Cerebellum (tissue), 5 donors: ENCODE data around the gene SHROOM3.

- PRO-cap, 3 experiments, result no peak in any of the 3 experiments
- RAMPAGE, long total RNA, result no peak
Measured at GRCh38 chr4:74158955-74159344, 1.0 kb downstream of the MTHFD2L start.

GRCh38 chr4:74161262-74161962 is 3.5 kb downstream of the MTHFD2L start:
- PRO-cap, 3 experiments, result no peak in any of the 3 experiments
- RAMPAGE, long total RNA, result no peak

GRCh38 chr4:74395075-74395281 is 30.0 kb downstream of the EREG start:
- PRO-cap, 3 experiments, result no peak in any of the 3 experiments
- RAMPAGE, long total RNA, result no peak

DNA sequence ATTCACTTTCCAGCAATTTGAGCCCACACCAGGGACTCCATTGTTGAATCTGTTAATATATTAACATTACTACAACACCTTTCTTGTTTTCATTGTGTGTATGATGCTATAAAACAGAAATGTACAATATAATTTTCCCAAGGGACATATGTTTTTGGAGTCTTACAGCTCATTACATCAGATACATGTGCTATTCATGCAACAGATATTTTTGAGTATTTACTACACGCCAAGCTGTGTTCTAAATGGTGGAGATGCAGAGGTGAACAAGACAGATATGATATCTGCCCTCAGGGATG is 87.3 kb downstream of the AREG start:
- PRO-cap, 3 experiments, result no peak in any of the 3 experiments
- RAMPAGE, long total RNA, result no peak

DNA sequence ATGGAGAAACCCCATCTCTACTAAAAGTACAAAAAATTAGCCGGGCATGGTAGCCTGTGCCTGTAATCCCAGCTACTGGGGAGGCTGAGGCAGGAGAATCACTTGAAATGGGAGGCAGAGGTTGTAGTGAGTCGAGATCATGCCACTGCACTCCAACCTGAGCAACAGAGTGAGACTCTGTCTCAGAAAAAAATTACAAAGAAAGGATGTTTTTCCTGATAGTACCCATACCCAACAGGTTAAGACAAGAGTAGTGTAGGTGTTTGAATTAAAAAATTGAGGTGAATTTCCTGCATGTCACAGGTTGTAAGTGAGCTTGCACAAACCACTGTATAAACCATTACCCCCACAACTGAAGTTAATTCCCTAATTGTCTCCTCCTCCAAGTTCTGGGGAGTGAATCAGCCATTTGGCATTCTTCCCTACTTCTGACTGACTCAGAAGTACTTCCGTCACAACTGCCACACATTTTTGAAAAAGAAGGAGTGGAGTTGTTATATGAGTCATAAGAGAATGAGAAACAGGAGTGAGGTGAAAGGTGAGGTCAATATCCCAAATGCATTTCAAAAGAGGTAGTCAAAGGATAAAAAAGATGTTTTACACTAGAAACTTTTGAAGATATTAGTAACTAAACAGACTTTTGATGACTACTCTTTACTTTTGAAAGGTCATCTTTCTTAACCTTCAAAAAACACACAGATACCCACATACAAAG is 134.6 kb downstream of the BTC start:
- PRO-cap, 3 experiments, result no peak in any of the 3 experiments
- RAMPAGE, long total RNA, result no peak

DNA sequence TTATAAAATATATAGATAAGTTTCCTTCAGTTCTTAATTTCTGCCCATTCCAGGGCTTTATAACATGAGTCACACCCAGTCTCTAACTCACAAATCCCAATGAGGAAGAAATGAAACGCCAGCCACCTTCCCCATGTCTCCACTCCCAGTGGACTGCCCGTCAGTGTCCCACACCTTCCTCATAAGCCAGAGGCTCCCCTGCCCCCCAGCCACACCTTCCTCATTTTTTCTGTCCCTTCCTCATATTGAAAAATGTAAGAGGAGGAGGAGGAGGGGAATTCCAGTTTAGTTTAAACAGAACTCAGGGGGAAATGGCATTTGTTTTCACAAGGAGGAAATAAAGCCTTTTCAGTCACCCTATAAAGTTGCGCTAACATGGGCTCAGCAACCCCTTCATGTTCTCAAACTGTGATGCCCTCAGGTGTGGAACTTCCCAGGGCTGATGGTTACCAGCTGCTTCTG is 97.8 kb downstream of the PARM1 start:
- PRO-cap, 3 experiments, result no peak in any of the 3 experiments
- RAMPAGE, long total RNA, result no peak

DNA sequence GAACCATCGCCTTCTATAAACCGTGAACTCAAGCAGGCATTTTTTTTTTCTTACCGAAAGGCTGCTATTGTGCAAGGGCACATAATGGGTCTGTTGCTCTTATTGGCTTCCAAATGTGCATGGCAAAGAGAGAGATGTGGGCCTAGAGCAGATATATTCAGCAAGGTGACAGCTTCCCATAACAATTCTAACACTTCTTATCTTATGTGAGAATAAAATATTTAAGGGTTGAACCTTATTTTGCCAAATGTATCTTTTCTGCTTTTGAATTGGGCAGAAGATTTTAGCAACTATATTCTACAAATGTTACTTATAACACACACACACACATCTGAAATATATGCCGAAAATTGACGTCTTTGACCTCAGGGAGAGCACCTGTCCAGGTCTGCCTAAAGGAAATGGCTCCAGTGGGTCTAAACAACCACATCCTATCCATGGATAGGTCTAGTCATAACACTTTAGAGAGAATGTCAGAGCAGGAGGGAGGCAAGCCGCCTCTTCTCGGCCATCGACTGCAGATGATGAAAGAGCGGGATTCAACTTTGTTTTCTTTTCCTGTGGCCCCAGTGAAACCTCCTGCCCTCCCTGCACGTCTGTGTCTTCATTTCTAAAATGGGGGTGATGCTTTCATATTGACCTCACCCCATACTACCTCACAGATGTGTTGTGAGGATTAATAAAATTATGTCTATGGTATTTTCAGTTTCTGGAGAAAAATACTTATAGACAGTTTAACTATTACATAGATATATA is 115.9 kb downstream of the PARM1 start:
- PRO-cap, 3 experiments, result no peak in any of the 3 experiments
- RAMPAGE, long total RNA, result no peak

- PRO-cap, 3 experiments, result no peak in any of the 3 experiments
- RAMPAGE, long total RNA, result no peak
Measured at GRCh38 chr4:75327557-75327983, 186.6 kb downstream of the RCHY1 start.

DNA sequence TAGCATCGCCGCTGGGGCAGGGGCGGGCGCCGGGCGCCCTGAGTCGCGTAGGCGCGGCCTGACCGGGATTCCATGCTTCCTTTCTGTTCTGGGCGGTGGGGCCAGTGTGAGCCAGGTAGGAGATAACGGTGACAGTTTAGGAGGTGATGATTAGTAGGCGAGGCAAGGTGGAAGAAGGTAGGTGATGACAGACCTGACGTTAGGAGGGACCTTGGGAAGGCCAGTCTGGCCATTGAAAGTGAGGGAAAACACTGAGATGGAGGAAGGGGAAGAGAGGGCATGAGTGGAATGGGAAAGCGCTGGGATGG is 457 bp upstream of the CDKL2 start:
- PRO-cap, 3 experiments, result no peak in any of the 3 experiments
- RAMPAGE, long total RNA, result no peak

DNA sequence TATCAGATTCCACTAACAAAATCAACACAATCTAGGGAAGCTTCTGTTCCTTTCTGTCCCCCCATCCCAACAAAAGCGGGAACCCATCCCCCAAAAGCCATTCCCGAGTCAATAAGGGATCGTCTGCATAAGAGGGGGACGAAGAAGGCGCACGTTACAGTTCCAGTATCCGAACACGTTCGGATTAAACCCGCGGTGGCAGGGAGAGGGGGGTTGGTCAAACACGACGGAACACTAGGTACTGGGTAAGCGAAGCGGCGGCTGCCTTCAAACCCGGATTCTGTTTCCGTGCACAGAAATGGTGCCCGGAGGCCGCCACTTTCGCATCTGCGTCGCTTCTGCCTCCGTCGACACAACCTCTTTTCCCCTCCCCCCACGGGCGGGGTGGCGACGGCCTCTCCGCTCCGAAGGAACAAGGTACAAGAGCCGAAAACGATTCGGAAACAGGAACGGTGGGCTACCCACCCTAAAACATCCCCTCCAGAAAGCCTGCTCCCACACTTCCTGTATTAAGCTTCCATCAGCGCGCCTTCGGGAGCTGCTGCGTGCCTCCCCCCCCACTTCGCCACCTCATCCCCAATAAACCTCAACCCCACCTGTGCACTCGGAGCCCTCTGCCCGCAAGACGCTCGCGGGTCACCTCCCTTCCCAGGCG is 736 bp downstream of the G3BP2 start:
- PRO-cap, 3 experiments, result peak in 2 of 3 experiments; most common plus-strand start position 385 of the sequence (in 1); most common minus-strand start position 329 of the sequence (in 1)
- RAMPAGE, long total RNA, result no peak

GRCh38 chr4:75725370-75725539 is 878 bp downstream of the USO1 start:
- PRO-cap, 3 experiments, result no peak in any of the 3 experiments
- RAMPAGE, long total RNA, result no peak

GRCh38 chr4:75886256-75886763 is 15.9 kb downstream of the PPEF2 start:
- PRO-cap, 3 experiments, result no peak in any of the 3 experiments
- RAMPAGE, long total RNA, result no peak

- PRO-cap, 3 experiments, result no peak in any of the 3 experiments
- RAMPAGE, long total RNA, result no peak
Measured at GRCh38 chr4:76434682-76435440, at the start of gene SHROOM3. SHROOM3 (plus strand) TSS chr4:76435229.

GRCh38 chr4:76453832-76454341 is 18.9 kb downstream of the SHROOM3 start:
- PRO-cap, 3 experiments, result no peak in any of the 3 experiments
- RAMPAGE, long total RNA, result no peak

DNA sequence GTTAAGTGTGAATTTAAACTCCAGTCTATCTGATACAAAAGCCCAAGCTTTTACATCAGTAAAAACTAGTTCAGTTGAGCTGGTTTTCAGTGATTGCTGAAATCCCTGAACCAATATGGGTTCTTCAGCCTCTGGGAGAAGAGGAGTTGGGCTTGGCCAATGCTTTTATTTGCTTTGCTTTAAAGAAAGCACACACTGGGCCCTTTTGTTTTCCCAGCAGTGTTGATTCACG is 136.1 kb downstream of the SHROOM3 start:
- PRO-cap, 3 experiments, result no peak in any of the 3 experiments
- RAMPAGE, long total RNA, result no peak

- PRO-cap, 3 experiments, result no peak in any of the 3 experiments
- RAMPAGE, long total RNA, result no peak
Measured at GRCh38 chr4:76662306-76663025, 227.4 kb downstream of the SHROOM3 start.

- PRO-cap, 3 experiments, result no peak in any of the 3 experiments
- RAMPAGE, long total RNA, result no peak
Measured at GRCh38 chr4:76663684-76664350, 228.8 kb downstream of the SHROOM3 start.

DNA sequence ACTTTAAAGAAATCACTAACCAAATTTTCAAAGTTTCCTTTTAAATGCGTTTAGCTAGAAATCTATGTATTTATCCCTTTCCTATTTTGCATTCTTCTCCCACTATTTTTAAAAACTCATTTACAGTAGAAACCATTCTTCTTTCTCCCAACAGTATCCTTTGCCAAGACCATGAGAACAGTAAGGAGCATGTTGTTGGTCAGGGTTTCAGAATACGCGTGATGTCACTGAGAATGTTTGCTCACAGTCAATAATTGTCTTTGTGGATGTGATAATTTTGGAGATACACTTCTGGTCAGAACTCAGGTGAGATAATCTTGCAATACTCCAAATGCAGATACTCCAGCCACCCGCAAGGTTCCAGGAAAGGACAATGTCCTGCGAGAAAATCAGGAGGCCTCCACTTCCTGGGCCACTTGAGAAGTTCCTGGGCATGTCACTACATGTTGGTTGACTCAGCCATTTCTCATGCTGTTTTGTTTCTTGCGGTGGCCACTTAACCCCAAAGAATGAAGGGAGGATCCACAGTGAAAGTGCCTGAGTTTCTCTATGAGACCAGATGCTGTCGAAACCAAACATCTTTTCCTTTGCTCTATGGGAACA is 116.2 kb downstream of the SOWAHB start:
- PRO-cap, 3 experiments, result no peak in any of the 3 experiments
- RAMPAGE, long total RNA, result no peak

DNA sequence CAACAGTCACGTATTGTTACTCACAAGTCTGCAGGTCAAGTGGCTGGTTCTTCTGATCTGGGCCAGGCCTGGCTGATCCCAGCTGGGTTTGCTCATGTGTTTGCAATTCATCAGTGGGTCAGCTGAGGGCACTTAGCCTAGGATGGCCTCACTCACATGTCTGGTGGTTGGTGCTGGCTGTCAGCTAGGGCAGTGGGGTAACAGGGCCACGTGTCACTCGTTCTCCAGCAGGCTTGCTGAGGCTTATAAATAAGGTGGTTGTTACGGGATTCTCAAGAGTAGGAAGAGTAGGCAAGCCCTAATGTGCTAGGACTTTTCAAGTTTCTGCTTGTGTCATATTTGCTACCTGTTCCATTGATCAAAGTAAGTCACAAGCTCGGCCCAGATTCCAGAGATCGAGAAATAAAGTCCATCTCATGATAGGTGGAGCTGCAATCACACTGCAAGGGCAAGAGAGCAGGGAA is 88.1 kb downstream of the SOWAHB start:
- PRO-cap, 3 experiments, result no peak in any of the 3 experiments
- RAMPAGE, long total RNA, result no peak

DNA sequence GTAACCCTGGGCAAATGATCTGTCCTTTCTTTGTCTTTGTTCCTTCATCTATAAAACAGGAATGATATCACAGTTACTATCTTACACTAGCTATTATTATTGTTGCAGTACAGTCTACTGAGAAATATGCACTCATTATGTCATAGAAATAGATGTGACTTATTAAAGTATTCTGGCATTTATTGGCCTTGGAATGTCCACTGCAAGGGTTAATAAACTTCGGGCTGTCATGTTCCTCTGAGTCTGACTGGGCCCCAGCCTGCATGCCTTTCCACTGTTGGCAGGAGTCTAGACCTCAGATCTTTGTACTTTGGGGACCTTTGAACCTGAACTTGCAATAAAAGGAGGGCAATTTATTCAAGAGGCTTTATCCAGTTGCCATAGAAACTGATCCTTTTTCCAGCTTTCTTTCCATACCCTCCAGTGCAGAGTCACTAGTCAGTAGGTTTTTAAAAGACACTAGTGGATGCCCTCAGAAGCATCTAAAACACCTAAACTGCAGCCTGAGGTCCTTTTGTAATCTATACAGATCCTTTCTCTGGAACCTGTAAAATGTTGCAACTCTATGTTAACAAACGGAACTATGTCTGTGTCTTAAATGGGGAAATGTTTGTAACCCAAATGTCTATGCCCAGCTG is 41.7 kb downstream of the SOWAHB start:
- PRO-cap, 3 experiments, result no peak in any of the 3 experiments
- RAMPAGE, long total RNA, result no peak